Hepatocyte (in vitro differentiated cells and primary cell): ENCODE measurements around a stretch of chr22.

GRCh38 chr22:32557477-32558100 lies 83.0 kb downstream of the FBXO7 start:
- RAMPAGE, long total RNA: no peak
- RRBS: no CpG with 5 or more reads among the region's 5 CpGs

DNA sequence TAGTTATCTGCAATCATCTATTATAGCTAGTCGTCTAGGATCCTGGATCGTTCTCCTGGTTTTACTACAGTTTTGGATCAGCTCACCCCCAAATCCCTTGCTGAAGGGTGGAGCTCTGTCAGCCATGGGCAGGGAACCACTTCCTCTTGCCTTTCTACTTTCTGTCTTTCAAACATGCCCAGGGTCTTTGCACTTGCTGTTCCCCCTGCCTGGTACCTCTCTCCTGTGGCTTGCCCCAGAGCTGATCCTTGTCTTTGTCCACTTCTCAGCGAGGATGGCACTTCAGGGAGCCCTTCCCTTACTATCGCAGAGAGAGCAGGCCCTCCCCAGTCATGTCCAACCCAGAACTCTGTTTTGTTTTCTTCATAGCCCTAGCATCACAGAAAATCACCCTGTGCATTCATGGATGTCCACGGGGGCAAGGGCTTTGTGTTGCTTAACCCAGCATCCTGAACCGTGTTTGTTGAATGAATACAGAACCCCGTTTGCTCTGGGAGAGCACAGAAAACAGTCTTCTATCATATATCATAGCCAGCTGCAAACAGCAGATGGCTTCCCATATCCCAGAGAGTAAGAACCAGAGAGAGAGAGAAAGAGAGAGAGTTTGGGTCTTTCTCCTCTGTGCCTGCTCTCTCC lies 794 bp upstream of the TIMP3 start:
- RAMPAGE, long total RNA: no peak
- RRBS: no CpG with 5 or more reads among the region's 7 CpGs

- RAMPAGE, long total RNA: no peak
- RRBS: no CpG with 5 or more reads among the region's 10 CpGs
These were observed 39.0 kb downstream of the TIMP3 start for GRCh38 chr22:32840523-32840969.

GRCh38 chr22:32986867-32987843 lies 71.0 kb downstream of the SYN3 start:
- RAMPAGE, long total RNA: no peak
- RRBS: no CpG with 5 or more reads among the region's 9 CpGs

GRCh38 chr22:33163835-33164303 lies 105.7 kb upstream of the SYN3 start:
- RAMPAGE, long total RNA: no peak
- RRBS: no CpG with 5 or more reads among the region's 6 CpGs

DNA sequence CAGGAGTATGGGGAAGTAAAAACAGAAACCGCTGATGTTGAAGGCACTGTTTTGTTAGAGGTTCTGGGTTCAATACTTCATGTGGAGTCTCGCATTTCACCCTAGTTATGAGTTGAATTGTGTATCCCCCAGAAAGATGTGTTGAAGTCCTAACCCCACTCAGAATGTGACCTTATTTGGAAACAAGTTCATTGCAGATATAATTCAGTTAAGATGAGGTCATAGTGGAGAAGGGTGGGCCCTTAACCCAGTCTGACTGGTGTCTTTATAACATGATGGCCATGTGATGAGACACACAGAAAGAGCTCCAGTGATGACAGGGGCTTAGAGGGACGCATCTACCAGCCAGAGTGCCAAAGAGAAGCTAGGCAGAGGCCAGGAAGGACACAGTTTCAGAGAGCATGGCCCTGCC lies 50.4 kb downstream of the LARGE1 start:
- RAMPAGE, long total RNA: no peak
- RRBS: no CpG with 5 or more reads among the region's 3 CpGs

DNA sequence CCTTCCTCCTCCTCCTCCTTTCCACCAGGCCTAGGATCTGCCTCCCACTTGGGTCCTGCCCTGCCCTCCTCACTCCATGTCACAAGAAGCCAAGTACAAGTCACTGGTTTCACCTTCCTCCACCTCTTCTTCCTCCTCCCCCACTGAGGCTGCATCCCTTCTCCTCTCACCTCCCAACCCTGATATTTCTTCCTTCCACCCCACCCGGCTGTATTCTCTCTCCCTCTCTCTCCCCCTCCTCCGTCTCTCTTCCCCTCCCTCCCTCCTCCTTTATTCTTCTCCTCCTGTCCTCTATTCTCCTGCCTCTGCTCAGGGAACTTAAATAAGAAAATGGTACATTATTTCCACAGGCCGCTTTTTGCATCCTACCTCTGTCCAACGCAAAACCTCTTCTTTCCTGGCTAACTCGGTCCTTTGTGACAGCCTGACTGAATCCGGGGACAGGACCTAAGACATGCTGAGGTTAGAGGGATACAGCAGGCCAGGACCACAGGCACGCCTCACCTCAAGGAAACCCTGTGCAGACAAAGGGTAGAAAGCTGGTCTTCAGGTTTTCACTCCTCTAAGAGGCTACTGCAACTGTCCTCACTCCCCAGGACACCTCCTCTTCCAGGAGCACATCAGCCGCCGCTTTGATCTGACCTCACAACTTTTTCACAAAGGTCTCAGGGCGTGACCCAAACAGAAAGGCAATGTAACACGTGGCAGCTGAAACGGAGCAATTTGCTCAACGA lies 46.4 kb downstream of the LARGE1 start:
- RAMPAGE, long total RNA: no peak
- RRBS: no CpG with 5 or more reads among the region's 13 CpGs

DNA sequence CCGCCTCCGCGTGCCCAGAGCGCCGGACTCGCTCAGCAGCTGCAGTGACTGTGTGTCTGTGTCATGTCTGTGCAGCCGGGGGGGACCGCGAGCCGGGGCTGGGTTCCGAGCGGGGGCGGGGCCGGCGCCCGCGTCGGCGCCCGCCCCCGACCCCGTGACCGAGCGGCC lies 568 bp upstream of the LARGE1 start:
- RAMPAGE, long total RNA: no peak
- RRBS: 1% methylated on average over 18 of the region's 24 CpGs

DNA sequence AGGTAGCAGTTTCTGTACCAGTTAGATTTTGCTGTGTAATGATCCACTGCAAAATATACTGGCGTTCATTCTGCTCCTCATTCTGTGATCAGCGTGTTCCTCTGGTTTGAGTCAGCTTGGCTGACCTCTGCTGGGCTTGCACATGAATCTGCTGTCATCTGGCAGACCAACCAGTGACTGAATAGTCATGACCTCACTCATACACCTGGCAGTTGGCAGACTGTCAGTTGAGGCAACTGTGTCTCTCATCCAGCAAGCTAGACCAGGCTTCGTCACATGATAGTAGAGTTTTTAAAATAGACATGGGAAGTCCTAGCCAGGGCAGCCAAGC lies 316.2 kb upstream of the LARGE1 start:
- RAMPAGE, long total RNA: no peak
- RRBS: no CpG with 5 or more reads among the region's 3 CpGs

- RAMPAGE, long total RNA: no peak
- RRBS: no CpG with 5 or more reads among the region's 5 CpGs
These were observed 17.0 kb downstream of the TOM1 start for GRCh38 chr22:35316839-35317012.

DNA sequence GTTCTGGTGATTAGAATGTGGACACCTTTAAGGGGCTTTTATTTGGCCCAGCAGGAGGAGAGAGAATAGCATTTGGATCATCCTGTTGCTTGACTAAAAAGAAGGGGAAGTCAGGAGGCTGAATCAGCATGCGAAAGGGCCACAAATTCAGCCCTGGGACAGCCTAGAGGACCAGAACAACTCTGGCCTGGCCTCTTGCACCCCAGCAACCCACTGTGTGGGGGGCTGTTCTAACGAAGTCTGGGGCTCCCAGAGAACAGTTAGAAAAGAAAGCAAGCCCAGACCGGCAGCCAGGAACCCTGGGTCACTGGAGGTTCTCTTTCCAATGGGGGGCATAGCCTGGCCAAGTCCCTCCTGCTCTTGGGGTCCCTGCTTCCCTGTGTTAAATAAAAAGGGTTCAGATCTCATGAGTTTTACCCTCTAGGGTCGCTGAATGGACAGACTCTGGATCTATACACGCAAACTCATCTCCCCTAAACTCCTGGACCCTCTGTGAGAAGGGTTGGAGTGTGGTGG lies 3.0 kb upstream of the HMOX1 start:
- RAMPAGE, long total RNA: no peak
- RRBS: no CpG with 5 or more reads among the region's 5 CpGs

DNA sequence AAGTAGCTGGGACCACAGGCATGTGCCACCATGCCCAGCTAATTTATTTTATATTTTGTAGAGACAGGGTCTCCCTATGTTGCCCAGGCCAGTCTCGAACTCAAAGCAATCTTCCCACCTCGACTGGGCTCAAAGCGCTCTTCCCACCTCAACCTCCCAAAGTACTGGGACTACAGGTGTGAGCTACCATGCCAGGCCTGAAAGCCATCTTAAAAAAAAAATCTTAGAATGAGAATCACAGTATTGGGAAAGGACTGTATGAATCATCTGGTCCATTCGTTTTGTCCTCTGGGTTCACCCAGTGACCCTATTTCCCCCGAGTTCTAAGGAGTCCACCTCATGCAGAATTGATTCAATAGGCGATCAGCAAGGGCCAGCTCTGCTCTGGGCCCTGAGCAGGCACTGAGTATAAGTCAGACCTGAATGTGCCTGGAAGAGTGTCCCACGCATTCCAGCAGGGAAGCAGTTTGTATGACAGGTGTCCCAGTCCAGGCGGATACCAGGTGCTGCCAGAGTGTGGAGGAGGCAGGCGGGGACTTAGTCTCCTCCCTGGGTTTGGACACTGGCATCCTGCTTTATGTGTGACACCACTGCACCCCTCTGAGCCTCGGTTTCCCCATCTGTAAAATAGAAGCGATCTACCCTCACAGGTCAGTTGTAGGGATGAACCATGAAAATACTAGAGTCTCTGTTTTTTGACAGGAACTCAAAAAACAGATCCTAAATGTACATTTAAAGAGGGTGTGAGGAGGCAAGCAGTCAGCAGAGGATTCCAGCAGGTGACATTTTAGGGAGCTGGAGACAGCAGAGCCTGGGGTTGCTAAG lies 853 bp upstream of the HMOX1 start:
- RAMPAGE, long total RNA: no peak
- RRBS: no CpG with 5 or more reads among the region's 11 CpGs

GRCh38 chr22:35410922-35411536 lies 11.1 kb downstream of the MCM5 start:
- RAMPAGE, long total RNA: no peak
- RRBS: no CpG with 5 or more reads among the region's 10 CpGs

DNA sequence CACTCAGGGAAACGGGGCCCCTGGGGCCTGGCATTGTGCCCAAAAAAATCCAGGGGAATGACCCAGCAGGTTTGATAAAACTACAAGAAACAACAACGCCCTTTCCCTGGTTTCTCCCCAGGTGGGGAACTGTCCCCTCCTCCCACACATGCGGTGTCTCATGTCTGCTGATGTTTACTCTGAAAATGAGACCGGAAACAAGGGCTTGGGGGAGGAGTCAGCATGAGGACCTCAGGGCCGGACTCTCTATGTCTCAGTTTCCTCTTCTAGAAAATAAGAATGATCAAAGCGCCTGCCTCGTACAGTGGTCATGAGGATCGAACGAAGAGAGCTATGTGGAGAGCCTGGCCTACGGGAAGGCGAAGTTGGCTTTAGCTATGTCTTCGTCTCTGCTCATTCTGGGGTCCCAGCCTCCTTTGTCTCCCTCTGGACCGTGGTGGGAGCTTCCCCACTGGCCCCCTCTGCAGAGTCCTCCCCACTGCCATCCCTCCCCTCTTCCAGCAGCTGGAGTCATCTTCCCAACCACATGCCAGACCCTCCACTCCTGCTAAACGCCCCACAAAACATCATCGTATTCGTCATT lies 48.1 kb downstream of the MCM5 start:
- RAMPAGE, long total RNA: no peak
- RRBS: 0% methylated on average over 1 of the region's 16 CpGs

DNA sequence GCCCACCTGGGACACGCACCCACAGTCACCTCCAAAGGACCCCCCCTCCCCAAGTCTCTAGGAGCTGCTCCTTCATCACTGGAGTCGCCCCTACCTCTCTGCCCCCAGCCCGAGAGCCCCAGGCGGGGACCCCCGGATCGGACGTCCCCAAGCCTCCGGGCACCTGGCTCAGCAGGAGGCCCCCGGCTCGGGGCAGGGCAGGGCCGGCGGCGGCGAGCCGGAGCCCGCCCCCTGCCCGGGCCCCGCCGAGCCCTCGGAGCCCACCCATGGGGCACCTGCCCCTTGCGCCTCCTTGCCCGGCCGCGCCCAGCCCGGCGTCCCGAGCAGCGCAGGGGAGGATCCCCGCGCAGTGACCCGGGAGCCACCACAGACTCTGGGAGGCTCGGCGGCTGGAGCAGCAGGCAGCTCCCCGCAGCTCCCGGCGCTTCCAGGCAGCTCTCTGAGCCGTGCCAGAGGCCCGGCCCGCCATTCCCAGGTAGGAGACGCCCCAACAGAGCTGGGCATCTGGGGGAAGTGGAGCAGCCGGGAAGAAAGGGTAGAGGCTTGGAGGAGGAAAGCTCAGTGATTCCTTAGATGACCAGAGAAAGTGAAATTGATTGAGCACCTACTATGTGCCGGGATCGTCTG lies 508 bp downstream of the RASD2 start:
- RAMPAGE, long total RNA: no peak
- RRBS: 5% methylated on average over 24 of the region's 43 CpGs

- RAMPAGE, long total RNA: no peak
- RRBS: no CpG with 5 or more reads among the region's 13 CpGs
These were observed 26.3 kb downstream of the MB start for GRCh38 chr22:35590623-35591346.

- RAMPAGE, long total RNA: no peak
- RRBS: no CpG with 5 or more reads among the region's 2 CpGs
These were observed 12.0 kb downstream of the APOL6 start for GRCh38 chr22:35660268-35660703.

- RAMPAGE, long total RNA: no peak
- RRBS: no CpG with 5 or more reads among the region's 3 CpGs
These were observed 15.2 kb downstream of the APOL6 start for GRCh38 chr22:35663390-35663851.

GRCh38 chr22:35667518-35667731 lies 19.2 kb downstream of the APOL6 start:
- RAMPAGE, long total RNA: no peak

DNA sequence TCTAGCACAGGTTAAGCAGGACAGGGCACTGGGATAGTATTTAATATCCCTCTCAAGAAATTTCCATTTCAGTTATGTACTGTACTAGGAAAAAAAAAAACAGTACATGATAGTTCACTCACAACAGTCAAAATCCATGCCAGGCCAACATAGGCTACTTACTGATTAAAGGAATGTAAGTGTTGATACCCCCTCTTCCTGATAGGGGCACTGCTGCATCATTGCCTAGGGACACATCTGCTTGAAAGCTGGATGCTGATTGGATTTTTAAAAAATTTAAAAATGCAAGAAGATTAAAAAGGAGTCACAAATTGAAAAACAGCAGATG lies 43.3 kb downstream of the APOL5 start:
- RAMPAGE, long total RNA: no peak